IMR-90 (cell line): ENCODE data around the genes ZNF684 and SCMH1.

- RRBS, result 2% methylated on average over 20 of the region's 39 CpGs
CAGE:
- cytosol, long polyA plus RNA, result no peak
- long polyA plus RNA, result no peak
- nucleus, long polyA plus RNA, result no peak
Measured at GRCh38 chr1:40531204-40532377, at the start of gene ZNF684. Gene ZNF684, plus strand, starts transcription at chr1:40531637.

DNA sequence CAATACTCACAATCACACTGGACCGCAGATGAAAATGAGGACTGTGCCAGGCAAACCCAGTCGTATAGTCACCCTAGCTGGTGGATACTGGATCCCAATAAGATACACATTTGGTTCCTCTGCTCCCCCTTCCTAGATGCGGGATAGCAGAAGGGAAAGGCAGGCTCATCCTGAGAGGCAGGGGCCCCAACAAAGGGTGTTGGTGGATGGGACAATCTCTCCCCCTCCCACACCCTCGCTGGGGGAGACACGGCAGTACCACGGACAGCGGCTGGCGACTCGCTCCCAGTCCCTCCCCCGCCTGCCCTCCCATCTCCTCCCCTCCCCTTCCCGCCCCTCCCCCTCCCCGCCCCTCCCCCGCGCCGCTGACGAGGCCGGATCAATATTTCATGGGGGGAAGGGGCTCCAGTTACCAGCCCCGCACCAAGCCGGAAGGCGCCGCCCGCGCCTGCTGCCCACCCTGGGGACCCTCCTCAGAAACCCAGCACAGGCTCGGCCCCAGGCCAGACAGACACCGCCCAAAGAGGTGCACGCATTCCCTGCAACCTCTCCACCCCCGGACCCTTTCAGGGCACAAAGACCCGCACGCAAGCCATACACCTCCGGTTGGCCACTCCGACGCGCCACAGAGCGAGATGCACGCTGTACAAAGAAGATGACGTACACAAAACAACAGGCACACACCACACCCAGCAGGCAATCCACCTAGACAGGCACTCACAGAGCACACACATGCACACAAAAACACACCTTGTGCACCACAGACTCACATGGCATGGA lies 11.5 kb downstream of the RIMS3 start:
- RRBS, result 0% methylated on average over 1 of the region's 36 CpGs
CAGE:
- cytosol, long polyA plus RNA, result no peak
- long polyA plus RNA, result no peak
- nucleus, long polyA plus RNA, result no peak

- RRBS, result no CpG with 5 or more reads among the region's 15 CpGs
CAGE:
- cytosol, long polyA plus RNA, result start-site peak on the plus strand at chr1:40709232-40709395, 34 and 50 reads in 2 replicates
- long polyA plus RNA, result start-site peak on the plus strand at chr1:40709046-40709548, 40 and 55 reads in 2 replicates
- nucleus, long polyA plus RNA, result start-site peak on the plus strand at chr1:40709244-40709548, 203 and 261 reads in 2 replicates
Measured at GRCh38 chr1:40708531-40709917, 17.5 kb downstream of the NFYC start.

GRCh38 chr1:40735952-40736483 lies 44.5 kb downstream of the NFYC start:
CAGE:
- cytosol, long polyA plus RNA, result no peak
- long polyA plus RNA, result no peak
- nucleus, long polyA plus RNA, result no peak

GRCh38 chr1:40758402-40759244 lies 25.0 kb upstream of the KCNQ4 start:
- RRBS, result no CpG with 5 or more reads among the region's 4 CpGs
CAGE:
- cytosol, long polyA plus RNA, result no peak
- long polyA plus RNA, result no peak
- nucleus, long polyA plus RNA, result no peak

DNA sequence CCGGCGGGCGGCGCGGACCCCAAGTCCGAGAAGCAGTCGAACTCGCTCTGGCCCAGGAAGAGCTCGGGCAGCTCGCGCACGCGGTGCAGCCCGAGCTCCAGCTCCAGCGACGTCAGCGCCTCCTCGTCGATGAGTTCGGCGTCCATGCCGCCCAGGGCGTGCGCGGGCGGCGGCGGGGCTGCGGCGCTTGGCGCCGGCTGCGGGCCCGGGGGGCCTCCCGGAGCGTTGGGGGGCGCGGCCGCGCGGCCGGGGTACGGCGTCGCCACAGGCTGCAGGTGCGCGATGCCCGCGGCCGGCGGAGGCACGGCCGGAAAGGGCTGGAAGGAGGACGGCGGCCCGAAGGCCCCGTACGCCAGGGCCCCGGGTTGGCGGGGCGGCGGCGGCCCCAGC lies 579 bp downstream of the CITED4 start:
- RRBS, result 2% methylated on average over 20 of the region's 63 CpGs
CAGE:
- cytosol, long polyA plus RNA, result no peak
- long polyA plus RNA, result no peak
- nucleus, long polyA plus RNA, result no peak

GRCh38 chr1:40914946-40915418 lies 52.8 kb upstream of the CITED4 start:
- RRBS, result no CpG with 5 or more reads among the region's 5 CpGs
CAGE:
- cytosol, long polyA plus RNA, result no peak
- long polyA plus RNA, result no peak
- nucleus, long polyA plus RNA, result no peak

DNA sequence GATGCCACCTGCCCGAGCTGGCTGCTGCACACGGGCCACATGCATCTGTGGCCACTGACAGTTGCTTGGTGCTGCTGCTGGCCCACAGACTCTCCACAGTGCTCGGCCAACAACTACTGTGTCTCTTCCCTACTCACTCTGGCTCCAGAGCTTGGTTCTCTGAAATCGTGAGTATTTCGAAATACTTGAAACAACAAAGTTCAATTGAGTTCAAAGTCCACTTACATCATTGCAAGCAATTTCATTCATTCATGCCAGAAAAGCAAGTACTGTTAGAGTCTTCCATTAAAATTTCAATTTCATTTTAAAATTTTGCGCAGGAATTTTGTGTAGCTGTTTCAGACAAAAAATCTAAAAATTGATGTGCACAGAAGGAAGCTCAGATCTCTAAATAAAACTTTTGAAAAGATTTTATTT lies 39.7 kb upstream of the CTPS1 start:
- RRBS, result no CpG with 5 or more reads among the region's 6 CpGs
CAGE:
- cytosol, long polyA plus RNA, result no peak
- long polyA plus RNA, result no peak
- nucleus, long polyA plus RNA, result no peak

- RRBS, result no CpG with 5 or more reads among the region's 7 CpGs
CAGE:
- cytosol, long polyA plus RNA, result no peak
- long polyA plus RNA, result no peak
- nucleus, long polyA plus RNA, result no peak
Measured at GRCh38 chr1:40988130-40988946, 8.8 kb downstream of the CTPS1 start.

- RRBS, result no CpG with 5 or more reads among the region's 3 CpGs
CAGE:
- cytosol, long polyA plus RNA, result no peak
- long polyA plus RNA, result no peak
- nucleus, long polyA plus RNA, result no peak
Measured at GRCh38 chr1:41035095-41035756, 13.7 kb upstream of the SLFNL1 start.

- RRBS, result no CpG with 5 or more reads among the region's 6 CpGs
CAGE:
- cytosol, long polyA plus RNA, result no peak
- long polyA plus RNA, result no peak
- nucleus, long polyA plus RNA, result start-site peak on the minus strand at chr1:41168767-41169086, 25 and 24 reads in 2 replicates
Measured at GRCh38 chr1:41168527-41169319, 73.4 kb downstream of the SCMH1 start.

DNA sequence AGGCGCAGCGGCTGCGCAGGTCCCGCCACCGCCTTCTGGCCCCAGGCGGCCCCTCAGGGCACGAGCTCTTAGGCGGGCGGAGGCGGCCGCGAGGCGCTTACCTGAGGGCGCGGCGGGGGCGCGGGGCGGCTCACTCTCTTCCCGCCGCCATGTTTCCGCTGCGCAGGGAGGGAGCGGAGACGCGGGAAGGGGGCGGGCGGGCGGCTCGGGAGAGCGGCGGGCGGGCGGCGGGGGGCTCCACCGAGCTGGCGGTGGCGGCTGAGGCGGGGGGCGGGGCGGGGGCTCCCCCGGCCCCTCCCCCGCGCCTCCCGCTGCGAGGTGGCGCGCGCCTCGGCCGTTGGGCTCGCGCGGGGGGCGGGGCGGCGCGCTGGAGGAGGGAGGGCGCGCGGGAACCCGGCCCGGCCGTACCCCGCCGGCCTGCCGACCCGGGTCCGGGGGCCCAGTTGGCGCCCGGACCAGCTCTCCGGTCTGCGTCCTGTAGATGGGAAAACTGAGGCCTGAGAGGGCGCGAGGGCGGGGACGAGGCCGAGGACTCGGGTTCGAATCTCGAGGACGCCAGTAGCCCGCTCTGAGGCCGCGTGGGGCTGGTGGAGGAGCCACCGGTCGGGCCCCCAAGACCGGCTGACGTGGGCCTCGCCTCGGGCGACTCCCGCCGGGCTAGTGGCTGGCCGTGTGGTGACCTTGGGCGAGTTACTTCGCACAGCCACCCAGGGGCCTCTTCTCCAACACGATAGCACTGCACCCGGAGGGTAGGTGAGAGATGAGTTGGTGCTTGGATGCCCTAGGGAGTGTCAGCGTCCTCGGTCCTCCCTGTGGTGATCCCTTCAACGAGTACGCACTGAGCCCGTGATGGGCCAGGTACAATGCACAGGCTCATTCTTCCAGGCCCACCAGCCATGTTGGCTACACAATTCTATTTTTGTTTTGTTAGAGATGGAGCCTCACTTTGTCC lies at the start of gene SCMH1:
SCMH1 (minus strand) TSS at position 349 of the 952 bp plus-strand sequence.
- RRBS, result 8% methylated on average over 11 of the region's 104 CpGs
CAGE:
- cytosol, long polyA plus RNA, result no peak
- long polyA plus RNA, result no peak
- nucleus, long polyA plus RNA, result start-site peak on the minus strand centred at position 157 of the sequence, 75 bp wide, 48 and 80 reads in 2 replicates

GRCh38 chr1:41371836-41372310 lies 112.6 kb downstream of the EDN2 start:
- RRBS, result no CpG with 5 or more reads among the region's 5 CpGs
CAGE:
- cytosol, long polyA plus RNA, result no peak
- long polyA plus RNA, result no peak
- nucleus, long polyA plus RNA, result no peak

DNA sequence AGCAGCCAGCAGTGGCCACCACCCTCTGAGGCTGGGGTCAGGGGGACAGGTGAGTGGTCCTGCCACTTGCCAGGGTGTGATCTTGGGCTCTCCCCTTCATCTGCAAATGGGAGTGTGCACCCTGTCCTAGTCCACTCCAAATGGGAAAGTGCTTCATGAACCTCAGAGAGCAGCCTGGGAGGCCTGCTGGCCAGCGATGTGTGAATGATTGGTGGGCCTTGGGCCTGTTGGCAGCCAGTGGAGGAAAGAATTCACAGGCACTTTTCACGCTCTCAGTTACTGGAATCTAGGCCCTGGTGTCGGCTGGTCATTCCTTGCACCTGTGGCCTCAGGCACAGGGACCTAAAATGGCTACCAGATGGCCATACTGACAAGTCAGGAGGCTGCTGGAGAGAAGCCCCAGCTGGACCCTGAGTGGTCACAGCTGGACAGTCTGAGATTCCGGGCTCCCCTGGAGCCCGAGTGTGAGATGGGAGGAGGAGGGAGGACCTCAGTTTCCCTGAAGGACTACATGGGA lies 18.4 kb upstream of the EDN2 start:
- RRBS, result no CpG with 5 or more reads among the region's 5 CpGs
CAGE:
- cytosol, long polyA plus RNA, result no peak
- long polyA plus RNA, result no peak
- nucleus, long polyA plus RNA, result no peak

DNA sequence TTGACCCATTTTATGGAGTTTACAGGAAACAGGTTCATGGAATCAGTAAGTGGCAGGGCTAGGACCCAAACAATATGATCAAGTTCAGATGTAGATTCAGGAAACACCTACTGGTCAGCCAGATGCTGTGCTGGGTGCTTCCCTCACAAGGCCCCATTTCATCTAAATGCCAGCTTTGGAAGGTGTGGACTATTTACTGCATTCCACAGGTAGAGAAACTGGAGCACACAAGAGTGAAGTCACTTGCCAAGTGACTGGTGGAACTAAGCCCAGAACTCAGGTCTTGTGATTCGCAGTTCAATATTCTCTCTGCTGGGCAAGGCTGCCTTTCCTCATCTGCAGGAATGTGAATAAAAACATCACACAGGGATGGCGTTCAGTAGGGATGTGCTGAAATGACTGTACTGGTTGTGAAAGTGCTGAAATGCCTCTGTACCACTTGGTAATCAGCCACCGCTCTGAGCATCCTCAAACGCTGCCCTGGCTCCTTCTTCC lies 145.7 kb downstream of the HIVEP3 start:
- RRBS, result no CpG with 5 or more reads among the region's 4 CpGs
CAGE:
- cytosol, long polyA plus RNA, result no peak
- long polyA plus RNA, result no peak
- nucleus, long polyA plus RNA, result no peak

DNA sequence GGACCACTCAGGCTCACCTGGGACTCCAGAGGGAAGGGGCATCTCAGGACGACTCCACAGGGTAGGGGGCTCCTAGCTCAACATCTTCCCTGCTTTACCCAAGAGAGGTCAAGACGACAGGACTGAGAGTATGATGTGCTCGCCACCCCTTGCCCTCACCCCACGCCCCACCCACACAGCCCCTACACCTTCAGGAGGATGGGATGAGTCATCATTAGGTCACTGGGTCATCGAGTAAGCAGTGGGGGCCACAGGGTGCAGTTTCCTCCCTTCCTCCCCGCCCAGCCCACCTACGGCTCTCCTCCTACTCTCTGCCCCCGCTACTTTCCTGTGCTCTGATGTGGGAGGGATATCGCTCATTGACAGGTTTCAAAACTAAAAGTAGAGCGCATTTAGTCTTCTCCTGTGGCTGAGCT lies 112.0 kb downstream of the HIVEP3 start:
- RRBS, result no CpG with 5 or more reads among the region's 10 CpGs
CAGE:
- cytosol, long polyA plus RNA, result no peak
- long polyA plus RNA, result no peak
- nucleus, long polyA plus RNA, result no peak

GRCh38 chr1:41917678-41918570 lies 798 bp downstream of the HIVEP3 start:
- RRBS, result 2% methylated on average over 6 of the region's 55 CpGs
CAGE:
- cytosol, long polyA plus RNA, result no peak
- long polyA plus RNA, result no peak
- nucleus, long polyA plus RNA, result no peak

- RRBS, result 31% methylated on average over 5 of the region's 8 CpGs
CAGE:
- cytosol, long polyA plus RNA, result no peak
- long polyA plus RNA, result no peak
- nucleus, long polyA plus RNA, result no peak
Measured at GRCh38 chr1:42173149-42173710, 8.7 kb upstream of the GUCA2A start.

DNA sequence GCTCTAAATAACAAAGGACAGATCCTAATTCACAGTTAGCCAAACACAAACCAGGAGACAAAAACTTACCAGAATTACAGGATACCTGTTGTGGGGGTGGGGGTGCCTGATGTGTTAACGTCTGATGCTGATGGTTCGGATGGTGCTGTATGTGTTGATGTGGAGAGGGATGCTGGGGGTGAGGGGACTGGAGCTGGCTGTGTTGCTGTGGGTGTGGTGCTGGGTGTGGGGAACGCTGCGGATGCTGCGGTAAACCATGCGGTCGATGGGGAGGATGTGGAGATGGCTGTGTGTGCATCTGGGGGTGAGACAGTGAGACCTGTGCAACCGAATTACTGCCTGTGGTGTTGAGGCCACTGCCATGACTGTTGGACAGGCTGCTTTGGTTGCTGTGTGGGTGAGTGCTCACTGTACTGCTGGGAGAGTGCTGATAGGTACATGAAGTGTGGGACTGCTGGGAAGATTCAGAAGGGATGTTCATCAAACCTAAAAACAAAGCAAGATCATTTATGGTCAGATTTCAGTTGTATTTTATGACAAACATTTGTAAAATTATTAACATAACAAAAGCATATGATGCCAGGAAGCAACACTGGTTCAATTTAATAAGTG lies 26.8 kb upstream of the GUCA2A start:
- RRBS, result no CpG with 5 or more reads among the region's 8 CpGs
CAGE:
- cytosol, long polyA plus RNA, result no peak
- long polyA plus RNA, result no peak
- nucleus, long polyA plus RNA, result no peak

- RRBS, result no CpG with 5 or more reads among the region's 8 CpGs
CAGE:
- cytosol, long polyA plus RNA, result no peak
- long polyA plus RNA, result no peak
- nucleus, long polyA plus RNA, result no peak
Measured at GRCh38 chr1:42298681-42299801, 36.0 kb downstream of the FOXJ3 start.